Suprapubic skin (tissue), 4 donors: ENCODE results near the gene LHX3.

- PRO-cap, result no peak
- RAMPAGE, long total RNA, 4 experiments, result no peak in any of the 4 experiments
These were observed 172.8 kb upstream of the PPP1R26 start for GRCh38 chr9:135306673-135307305.

GRCh38 chr9:135491021-135491453, 8.6 kb downstream of the PIERCE1 start:
- PRO-cap, result no peak
- RAMPAGE, long total RNA, 4 experiments, result no peak in any of the 4 experiments

DNA sequence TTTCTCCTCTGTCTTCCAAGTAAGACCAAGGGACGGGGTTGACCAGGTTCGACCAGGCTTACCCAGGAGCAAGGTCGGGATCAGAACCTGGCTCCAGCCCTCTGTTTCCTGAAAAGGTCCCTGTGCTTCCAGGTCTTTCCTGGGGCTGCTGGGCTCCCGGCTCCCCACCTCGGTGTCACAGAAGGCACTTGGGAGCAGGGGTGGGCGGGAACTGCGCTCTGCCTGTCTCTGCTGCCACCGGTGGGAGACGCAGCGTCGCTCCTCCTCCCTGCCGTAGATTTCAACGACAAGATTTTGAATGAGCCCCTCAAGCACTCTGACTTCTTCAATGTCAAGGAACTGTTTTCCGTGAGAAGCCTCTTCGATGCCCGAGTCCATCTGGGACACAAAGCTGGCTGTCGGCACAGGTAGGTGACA, 1.1 kb downstream of the MRPS2 start:
- PRO-cap, result no peak
- RAMPAGE, long total RNA, 4 experiments, result no peak in any of the 4 experiments

GRCh38 chr9:135888187-135888657, 19.1 kb downstream of the CAMSAP1 start:
- PRO-cap, result no peak
- RAMPAGE, long total RNA, 4 experiments, result no peak in any of the 4 experiments

GRCh38 chr9:135950038-135950693, 11.0 kb downstream of the UBAC1 start:
- PRO-cap, result no peak
- RAMPAGE, long total RNA, 4 experiments, result no peak in any of the 4 experiments

DNA sequence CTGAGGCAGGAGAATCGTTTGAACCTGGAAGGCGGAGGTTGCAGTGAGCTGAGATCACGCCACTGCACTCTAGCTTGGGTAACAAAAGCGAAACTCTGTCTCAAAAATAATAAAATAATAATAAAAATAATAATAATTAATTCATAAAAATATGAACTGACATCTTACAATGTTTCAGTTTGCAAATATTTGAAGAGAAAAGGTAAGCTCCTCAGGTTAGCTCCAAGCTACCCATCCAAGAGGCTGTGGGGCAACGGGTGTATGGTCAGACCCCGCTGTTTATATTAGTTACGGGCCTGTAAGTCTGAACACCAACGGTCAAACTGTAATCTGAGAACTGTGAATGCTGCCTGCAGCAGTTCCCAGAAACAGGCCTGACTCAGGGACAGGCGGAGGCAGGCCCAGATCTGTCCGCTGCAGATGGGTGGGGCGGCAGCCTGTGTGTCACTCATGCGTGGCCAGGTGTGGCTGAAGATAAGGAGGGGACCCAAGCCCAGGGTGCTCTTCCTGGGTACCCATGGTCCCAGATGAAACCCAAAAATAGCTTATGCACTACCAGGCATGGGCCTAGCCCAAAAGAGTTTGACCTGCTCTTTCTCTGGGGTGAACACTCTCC, 9.4 kb downstream of the UBAC1 start:
- PRO-cap, result no peak
- RAMPAGE, long total RNA, 4 experiments, result no peak in any of the 4 experiments

GRCh38 chr9:135955523-135956744, 5.2 kb downstream of the UBAC1 start:
- PRO-cap, result no peak
- RAMPAGE, long total RNA, 4 experiments, result no peak in any of the 4 experiments

DNA sequence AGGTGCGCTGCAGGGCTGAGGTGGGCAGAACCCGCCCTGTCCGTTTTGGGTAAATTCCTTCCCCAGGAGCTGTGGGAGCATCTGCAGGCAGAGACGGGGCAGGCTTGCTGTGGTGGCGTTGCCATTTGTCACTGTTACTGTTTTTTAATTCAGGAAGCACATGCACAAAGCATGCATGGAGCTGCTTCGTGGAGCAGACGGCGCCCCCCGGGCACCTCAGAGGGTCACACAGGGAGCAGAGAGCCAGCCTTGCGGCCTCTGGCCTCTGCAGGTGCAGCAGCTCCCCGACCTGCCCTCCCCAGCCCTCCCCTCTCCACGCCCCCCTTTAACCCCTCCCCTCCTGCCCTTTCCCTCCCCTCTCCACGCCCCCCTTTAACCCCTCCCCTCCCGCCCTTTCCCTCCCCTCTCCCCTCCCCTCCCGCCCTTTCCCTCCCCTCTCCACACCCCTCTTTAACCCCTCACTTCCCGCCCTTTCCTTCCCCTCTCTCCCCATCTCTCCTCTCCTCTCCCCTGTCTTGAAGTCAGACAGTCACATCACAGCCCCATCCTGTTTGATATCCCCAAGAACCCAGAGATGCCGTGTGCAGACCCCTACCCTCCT, 29.4 kb upstream of the UBAC1 start:
- PRO-cap, result no peak
- RAMPAGE, long total RNA, 4 experiments, result no peak in any of the 4 experiments

DNA sequence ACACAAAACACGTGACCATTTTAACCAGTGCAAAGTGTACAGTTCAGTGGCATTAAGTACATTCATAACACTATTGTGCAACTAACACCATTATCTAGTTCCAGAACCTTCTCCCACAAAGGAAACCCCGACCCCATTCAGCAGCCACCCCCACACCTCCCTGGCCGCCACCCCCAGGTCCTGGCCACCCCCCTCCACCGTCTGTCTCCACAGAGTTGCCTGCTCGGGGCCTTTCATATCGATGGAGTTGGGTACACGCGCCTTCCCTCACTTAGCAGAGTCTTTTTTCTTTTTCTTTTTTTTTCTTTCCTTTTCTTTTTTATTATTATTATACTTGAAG, 33.7 kb upstream of the UBAC1 start:
- PRO-cap, result no peak
- RAMPAGE, long total RNA, 4 experiments, result no peak in any of the 4 experiments

DNA sequence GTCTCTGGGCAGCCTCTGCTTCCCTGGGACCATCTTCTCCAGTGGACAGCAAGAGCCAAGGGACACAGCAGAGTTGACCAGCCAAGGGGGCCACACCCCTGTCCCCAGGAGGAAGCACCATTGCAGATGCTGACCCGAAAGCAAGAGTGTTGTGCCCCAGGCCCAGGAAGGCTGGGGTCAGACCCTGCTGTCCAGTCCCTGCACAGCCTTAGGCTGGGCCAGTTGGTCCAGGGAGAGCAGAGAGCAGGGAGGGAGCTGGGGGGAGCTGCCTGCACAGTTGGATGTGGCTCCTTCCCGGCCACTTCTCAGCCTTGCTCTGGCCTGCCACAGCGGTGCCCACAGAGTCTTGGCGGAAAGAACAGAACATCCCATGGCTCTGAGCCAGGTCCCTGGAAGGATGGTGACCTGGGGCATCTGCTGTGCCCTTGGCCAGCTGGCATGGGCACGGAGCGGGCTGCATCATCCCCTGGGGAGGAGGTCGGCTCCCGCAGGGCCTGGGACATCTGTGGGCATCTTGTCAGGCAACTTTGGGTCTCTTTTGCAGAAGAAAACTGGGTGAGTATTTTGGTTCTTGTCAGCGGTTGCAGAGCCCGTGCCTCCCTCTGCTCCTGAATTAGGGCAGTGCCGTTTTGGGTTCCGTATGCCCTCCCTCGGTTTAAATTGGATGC, 10.2 kb upstream of the NACC2 start:
- PRO-cap, result no peak
- RAMPAGE, long total RNA, 4 experiments, result no peak in any of the 4 experiments

- PRO-cap, result no peak
- RAMPAGE, long total RNA, 4 experiments, result no peak in any of the 4 experiments
These were observed 10.5 kb downstream of the TMEM250 start for GRCh38 chr9:136107842-136108902.

- PRO-cap, result no peak
- RAMPAGE, long total RNA, 4 experiments, result no peak in any of the 4 experiments
These were observed 2.4 kb downstream of the TMEM250 start for GRCh38 chr9:136116038-136116917.

- PRO-cap, result no peak
- RAMPAGE, long total RNA, 4 experiments, result no peak in any of the 4 experiments
These were observed 25.5 kb upstream of the TMEM250 start for GRCh38 chr9:136144141-136144662.

- PRO-cap, result no peak
- RAMPAGE, long total RNA, 4 experiments, result no peak in any of the 4 experiments
These were observed at the start of gene LHX3 for GRCh38 chr9:136204875-136205441. Gene LHX3 (minus strand): TSS chr9:136205128.

- PRO-cap, result no peak
- RAMPAGE, long total RNA, 4 experiments, result no peak in any of the 4 experiments
These were observed 1.8 kb upstream of the LHX3 start for GRCh38 chr9:136206439-136207359.

DNA sequence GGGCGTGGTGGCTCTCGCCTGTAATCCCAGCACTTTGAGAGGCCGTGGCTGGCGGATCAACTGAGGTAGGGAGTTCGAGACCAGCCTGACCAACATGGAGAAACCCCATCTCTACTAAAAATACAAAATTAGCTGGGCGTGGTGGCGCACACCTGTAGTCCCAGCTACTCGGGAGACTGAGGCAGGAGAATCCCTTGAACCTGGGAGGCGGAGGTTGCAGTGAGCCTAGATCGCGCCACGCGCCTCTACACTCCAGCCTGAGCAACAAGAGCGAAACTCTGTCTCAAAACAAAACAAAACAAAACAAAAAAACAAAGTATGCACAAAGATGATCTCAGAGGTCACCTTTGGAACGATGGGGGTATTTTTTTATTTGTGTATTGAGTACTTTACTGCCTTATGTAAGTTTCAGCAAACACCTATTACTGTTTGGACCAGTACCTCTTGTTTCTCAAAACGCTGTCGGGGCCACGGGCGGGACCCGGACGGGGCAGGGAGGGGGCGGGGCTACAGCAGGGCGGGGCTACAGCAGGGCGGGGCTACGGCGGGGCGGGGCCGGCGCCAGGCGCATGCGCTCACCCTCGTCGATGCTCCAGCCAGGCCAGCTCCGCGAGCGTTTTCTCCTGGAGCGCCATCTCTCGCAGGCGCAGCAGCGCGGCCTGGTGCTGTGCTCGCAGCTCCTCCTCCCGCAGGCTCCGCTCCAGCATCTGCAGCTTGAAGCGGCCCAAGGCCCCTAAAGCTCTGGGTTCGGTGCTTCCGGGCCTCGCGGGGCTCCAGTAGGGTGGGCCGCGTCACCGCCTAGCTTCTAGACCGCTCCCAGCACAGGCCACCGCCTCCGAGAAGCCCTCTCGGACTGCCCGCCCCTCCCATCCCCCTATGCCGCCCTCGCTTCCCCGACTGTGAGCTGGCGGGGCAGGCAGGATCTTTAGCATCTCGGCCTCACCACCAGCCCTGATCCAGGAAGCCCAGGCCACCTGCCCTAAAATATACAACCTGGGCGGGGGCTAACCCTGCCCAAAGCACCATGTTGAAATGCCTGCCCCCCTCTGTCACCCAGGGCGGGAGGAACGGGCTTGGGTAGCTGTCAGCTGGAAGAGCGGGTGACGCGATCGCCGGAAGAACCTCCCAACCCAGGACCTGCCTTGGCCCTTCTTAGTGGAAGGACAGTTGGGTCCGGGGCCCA, 21.6 kb upstream of the QSOX2 start:
- PRO-cap, result unidirectional peak, plus-strand start at position 578 of the sequence; unidirectional peak, plus-strand start at position 634 of the sequence
- RAMPAGE, long total RNA, 4 experiments, result no peak in any of the 4 experiments

DNA sequence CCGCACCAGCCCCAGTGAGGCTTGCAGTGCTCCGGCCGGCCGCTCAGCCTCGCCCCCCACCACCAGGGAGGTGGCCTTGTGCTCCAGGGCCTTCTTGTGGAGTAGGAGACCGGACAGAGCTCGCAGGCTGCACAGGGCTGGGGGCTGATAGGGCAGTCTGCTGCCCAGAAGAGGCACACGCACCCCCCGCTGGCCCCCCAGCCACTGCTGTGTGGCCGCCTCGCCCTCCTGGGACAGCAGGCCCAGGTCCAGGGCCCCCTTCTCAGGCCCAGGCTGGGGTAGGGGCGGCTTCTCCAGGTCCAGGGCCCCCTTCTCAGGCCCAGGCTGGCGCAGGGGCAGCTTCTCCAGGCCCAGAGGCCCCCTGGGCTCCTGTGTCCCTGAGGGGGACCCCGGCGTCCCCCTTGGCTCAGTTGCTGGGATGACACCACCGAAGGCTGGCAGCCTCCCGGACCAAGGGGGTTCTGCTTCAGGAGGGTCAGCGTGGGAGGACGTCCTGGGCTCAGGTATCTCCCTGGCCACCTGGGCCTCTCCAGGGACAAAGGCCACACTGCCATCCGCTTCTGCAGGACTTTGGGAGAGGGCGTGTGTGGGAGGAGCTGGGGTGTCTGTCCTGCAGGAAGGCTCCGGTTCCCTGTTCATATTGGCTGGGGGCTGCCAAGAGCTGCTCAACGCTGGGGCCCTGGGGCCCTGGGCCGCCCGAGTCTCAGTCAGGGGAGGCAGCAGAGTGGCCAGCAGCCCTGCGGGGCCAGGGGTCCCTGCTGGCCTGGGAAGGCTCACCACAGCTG, 4.5 kb upstream of the CARD9 start:
- PRO-cap, result no peak
- RAMPAGE, long total RNA, 4 experiments, result no peak in any of the 4 experiments

DNA sequence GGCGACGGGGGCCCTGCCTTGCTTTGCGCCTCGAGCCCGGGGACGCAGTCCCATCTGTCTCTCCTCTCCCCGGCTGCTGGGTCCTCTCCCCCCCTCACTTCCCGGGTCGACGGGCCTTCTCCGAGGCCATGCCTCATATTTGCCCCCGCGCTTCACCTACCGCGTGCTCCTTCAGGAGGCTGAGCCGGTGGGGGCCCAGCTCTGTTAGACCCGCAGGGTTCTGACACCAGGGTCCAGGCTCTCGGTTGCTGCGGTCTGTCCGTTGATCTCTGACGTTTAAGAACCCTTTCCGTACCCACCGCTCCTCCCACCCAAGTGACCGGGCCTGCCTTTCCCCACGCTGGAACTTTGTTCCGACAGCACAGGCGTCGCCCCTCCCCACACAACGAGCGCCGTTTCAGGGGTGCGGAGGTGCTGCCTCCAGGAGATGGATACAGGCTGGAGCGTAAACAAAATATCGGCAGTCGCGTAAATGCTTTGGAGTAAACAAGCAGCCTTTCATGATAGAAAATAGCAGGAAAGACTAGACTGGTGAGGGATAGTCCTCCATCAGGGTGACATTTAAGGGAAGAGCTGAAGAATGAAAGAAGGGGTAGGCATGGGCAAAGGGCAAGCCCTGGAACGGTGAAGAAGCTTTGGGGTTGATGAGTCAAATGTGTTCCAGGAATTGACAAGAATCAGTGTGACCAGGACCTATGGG, 567 bp downstream of the PMPCA start:
- PRO-cap, result no peak
- RAMPAGE, long total RNA, 4 experiments, result start-site peak on the plus strand in 1 of 4 experiments, centred at position 395 of the sequence, 12 reads per replicate

DNA sequence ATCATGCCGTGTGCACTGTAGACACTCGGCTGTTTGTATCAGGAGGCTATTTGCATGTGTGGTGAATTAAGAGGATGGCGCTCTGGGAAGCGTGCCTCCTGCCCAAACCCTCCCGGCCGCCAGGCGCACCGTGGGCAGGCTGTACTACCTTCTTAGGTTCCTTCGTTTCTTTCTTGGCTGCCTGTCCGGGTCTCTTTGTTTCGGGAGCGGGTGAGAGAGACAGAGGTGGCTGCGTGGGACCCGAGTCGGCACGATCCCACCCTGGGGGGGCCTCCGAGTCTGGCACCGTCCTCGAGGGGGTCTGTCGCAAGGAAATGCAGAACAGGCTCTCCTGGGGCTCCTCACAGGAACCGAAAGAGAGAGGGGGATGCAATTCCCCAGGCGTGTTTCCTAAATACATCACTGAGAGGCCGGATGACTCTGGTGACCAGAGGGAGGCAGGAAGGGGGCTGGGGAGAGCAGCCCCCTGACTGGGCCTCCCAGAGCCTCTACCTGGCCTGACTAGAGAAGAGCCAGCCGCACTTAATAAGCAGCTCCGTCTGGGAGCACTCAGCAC, 11.5 kb upstream of the INPP5E start:
- PRO-cap, result no peak
- RAMPAGE, long total RNA, 4 experiments, result start-site peak on the minus strand in 1 of 4 experiments, centred at position 306 of the sequence, 52 reads per replicate

- PRO-cap, result no peak
- RAMPAGE, long total RNA, 4 experiments, result no peak in any of the 4 experiments
These were observed 11.4 kb upstream of the SEC16A start for GRCh38 chr9:136494162-136494779.